Left lung (tissue), 1 donor: Measurements from ENCODE around the genes C1QTNF4, FNBP4, OR4C13 and OR5M1.

- PRO-cap = no peak
Observed at GRCh38 chr11:47593900-47594805, at the start of gene C1QTNF4. TSS of gene C1QTNF4 (minus strand) at chr11:47594411.

DNA sequence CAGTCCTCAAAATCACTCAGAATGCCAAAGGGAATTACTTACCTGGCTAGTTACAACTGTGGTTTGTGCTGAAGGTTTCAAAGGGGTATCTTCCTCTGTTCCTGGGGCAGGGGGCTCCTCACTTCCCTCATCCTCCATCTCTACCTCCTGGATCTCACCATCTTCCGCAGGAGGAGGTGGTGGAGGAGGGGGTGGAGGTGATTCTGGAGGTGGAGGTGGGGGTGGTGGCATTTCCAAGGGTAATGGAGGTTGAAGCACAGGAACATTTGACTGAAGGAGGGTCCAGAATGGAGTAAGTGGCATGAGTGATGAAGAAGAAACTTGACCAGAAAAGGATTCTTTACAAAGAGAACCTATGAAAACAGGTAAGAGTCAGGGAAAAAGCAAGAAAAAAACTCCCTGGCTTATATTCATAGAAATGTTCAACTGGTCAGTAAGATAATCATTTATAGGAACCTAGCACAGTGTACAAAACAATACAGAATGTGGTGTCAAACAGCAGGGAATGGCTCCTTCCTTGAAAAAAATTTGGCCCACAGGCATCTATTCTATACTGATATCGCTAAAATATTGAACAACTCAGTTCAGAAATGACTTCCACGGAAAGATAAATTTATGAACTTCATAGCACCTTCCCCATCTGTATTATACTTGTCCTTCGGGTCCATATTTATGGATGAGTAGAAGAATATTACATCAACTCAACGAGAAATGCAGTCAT lies 9.4 kb upstream of the AGBL2 start:
- PRO-cap = no peak

GRCh38 chr11:47760289-47760981 lies 6.7 kb downstream of the FNBP4 start:
- PRO-cap = no peak

GRCh38 chr11:47766808-47767734 lies at the start of gene FNBP4:
TSS of gene FNBP4 (minus strand) at chr11:47767341.
- PRO-cap = unidirectional peak, minus-strand start at chr11:47766998; bidirectional peak, plus-strand start at chr11:47767705, minus-strand start at chr11:47767341

DNA sequence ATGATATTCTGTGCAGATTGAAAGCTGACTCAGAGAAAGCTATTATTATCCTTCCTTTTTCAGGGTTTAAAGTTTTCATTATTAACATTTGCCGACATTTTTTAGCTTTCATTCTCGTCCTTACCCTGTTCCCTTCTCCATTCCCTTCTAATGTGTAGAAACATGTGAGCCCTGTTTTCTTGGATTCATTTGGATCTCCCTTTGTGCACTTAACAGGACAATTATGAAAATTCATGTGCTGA lies 16.9 kb upstream of the NUP160 start:
- PRO-cap = no peak

- PRO-cap = no peak
Observed at GRCh38 chr11:47916404-47916993, 63.9 kb upstream of the PTPRJ start.

DNA sequence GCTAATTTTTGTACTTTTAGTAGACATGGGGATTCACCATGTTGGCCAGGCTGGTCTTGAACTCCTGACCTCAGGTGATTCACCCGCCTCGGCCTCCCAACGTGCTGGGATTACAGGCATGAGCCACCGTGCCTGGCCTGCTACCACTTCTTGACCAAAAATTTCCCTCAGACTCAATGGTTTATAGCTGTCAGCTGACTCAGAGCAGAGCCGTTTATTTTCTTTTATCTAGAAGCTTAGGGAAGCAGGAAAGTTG lies 56.3 kb upstream of the PTPRJ start:
- PRO-cap = no peak

DNA sequence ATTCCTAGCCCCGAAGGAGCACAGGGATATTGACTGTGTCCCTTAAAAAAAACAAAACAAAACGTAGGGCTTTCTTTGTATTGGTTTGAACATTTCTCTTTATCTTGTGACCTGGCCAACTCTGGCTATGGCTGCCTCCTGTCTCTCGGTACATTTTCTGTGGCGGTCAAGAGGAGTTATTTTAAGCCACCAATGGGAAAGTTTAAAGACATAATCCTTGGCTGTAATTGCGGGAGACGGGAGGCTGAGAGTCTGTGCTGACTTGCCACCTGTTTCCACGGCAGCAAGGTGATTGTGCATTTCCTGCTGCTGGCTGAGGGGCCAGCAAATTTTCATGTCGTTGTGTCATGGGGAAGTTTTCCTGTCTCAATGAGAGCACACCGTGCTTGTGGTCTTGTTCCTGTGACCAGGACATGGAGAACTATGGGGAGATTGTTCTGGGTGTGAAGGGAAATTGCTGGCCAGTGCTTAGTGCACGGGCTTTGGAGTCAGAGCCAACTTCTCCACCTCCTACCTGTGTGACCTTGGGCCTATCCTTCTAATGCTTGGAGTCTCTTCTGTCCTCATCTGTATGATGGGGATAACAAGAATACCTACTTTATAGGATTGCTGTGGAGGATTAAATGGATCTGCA lies 11.0 kb downstream of the PTPRJ start:
- PRO-cap = no peak

DNA sequence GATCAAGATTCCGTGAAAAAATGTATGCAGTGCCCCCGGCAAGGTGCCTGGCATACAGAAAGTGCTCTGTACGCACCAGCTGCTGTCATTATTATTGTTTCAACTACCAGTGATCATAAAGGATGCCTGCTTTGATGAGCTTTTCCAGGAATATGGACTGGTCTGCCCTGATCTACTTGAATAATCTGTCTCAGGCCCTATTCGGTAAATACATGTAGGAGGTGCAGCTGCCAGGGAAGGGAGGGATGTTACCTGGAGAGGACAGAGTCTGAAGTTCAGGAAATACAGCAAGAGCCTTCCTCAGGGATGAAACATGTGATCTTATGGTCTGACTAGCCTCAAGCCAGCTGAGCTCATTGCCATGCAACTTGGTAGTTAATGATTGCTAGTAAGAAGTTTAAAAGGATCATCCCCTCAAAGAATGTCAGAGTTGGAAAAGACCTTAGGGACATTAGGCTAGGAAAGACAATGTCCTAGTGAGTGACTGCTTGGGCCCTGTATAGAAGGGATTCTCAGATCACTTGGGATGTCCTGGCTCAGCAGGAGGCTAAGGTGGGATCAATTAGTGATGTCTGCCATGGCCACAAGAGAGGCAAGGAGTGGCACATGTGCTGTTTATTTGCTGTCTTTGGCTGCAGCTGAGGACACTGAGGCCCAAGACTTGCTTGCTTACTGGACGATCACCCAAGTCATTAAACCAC lies 18.4 kb downstream of the PTPRJ start:
- PRO-cap = no peak

- PRO-cap = no peak
Observed at GRCh38 chr11:48011742-48012261, 31.4 kb downstream of the PTPRJ start.

DNA sequence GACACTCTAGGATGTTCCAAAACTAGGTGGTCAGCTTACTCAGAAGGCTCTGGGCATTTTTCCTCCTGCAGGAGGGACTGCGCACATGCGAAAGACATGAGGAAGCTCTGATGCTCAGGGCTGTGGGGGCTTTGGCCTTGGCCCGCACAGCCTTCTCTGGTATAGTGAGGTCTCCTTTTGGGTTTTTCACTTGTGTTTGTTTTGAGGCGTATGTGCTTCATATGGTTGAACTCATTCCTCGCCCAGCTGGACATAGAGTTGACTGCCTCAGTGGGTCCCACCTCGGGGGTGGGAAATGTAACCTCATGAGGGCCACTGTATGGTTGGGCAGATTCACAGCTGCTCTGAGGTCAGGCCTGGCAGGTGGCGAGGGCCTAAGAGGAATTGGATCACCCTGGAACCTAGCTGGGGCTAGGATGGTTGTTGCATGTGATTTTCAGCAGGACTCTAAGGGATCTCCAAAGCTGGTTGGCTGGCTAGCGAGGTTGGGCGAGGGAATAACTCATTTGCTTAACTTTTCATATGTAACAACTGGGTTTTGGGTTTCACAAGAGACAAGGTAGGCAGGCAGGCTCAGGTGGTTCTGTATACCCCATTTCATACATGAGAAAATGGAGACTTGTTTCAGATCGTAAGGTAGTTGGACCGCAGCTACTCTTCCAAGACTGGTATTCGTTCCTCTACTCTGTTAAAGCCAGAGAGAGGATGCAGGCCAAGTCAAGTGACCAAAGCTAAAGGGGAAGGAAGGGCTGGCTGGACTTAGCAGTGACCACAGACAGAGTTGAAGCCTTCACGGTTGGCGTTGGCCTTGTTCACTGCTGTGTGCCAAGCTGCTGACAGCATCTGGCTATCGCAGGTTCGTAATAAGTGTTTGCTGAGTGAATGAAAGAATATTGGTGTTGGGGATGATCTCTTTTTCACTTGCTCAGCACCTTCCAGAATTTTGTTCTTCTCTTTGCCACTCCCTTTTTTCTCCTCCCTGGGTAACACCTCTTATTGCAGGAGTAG lies 64.0 kb downstream of the PTPRJ start:
- PRO-cap = bidirectional peak, plus-strand start at position 778 of the sequence, minus-strand start at position 690 of the sequence

- PRO-cap = no peak
Observed at GRCh38 chr11:48055188-48056509, 75.3 kb downstream of the PTPRJ start.

GRCh38 chr11:48094312-48094773 lies 114.0 kb downstream of the PTPRJ start:
- PRO-cap = no peak

DNA sequence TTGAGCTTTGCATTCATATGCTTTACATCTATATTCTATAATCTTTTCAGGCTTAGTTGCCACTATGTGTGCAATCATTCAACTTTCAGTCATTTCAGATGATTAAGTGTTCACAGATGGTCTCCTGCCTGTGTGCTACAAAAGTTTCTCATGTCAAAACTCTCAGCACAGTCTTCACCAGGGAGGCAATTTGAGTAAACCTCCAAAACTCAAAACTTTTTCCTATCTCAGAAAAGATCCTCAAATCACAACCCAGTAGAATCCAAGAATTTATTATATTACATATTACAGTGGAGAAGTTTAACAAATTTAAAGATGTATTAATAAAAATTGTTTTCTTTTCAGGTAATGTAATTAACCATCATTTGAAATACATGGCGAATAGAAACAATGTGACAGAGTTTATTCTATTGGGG lies at the start of gene OR4C13:
OR4C13 (plus strand) TSS at position 343 of the 416 bp plus-strand sequence.
- PRO-cap = no peak

GRCh38 chr11:50190785-50190993 lies 208.4 kb upstream of the OR4C12 start:
- PRO-cap = no peak

DNA sequence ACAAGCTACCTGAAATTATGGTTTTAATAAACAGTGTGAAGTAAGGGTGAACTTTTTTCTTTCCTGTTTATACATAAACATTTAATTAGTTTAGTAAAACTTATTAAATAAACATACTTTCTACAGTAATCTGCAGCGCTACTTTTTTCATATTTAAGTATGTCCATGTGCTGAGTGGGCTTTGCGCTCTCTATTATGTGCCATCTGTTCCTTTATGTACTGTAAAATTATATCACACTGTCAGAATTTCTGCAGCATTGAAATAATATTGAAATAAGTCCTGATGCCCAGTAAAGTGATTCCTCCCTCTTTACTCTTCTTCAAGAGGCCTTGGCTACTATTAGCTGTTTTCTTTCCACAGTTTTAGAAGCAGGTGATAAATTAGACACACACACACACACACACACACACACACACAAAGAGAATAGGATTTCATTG lies 14.5 kb downstream of the OR10AG1 start:
- PRO-cap = no peak

- PRO-cap = no peak
Observed at GRCh38 chr11:56614805-56615189, at the start of gene OR5M1. TSS of gene OR5M1 (minus strand) at chr11:56614874.

GRCh38 chr11:56790040-56790344 lies 41.5 kb upstream of the OR9G4 start:
- PRO-cap = unidirectional peak, plus-strand start at chr11:56790145

GRCh38 chr11:57307225-57307721 lies 17.5 kb downstream of the TNKS1BP1 start:
- PRO-cap = no peak

GRCh38 chr11:57324027-57324780 lies 548 bp downstream of the TNKS1BP1 start:
- PRO-cap = bidirectional peak, plus-strand start at chr11:57324595, minus-strand start at chr11:57324448